ENCODE measurements around a stretch of chr7.

DNA sequence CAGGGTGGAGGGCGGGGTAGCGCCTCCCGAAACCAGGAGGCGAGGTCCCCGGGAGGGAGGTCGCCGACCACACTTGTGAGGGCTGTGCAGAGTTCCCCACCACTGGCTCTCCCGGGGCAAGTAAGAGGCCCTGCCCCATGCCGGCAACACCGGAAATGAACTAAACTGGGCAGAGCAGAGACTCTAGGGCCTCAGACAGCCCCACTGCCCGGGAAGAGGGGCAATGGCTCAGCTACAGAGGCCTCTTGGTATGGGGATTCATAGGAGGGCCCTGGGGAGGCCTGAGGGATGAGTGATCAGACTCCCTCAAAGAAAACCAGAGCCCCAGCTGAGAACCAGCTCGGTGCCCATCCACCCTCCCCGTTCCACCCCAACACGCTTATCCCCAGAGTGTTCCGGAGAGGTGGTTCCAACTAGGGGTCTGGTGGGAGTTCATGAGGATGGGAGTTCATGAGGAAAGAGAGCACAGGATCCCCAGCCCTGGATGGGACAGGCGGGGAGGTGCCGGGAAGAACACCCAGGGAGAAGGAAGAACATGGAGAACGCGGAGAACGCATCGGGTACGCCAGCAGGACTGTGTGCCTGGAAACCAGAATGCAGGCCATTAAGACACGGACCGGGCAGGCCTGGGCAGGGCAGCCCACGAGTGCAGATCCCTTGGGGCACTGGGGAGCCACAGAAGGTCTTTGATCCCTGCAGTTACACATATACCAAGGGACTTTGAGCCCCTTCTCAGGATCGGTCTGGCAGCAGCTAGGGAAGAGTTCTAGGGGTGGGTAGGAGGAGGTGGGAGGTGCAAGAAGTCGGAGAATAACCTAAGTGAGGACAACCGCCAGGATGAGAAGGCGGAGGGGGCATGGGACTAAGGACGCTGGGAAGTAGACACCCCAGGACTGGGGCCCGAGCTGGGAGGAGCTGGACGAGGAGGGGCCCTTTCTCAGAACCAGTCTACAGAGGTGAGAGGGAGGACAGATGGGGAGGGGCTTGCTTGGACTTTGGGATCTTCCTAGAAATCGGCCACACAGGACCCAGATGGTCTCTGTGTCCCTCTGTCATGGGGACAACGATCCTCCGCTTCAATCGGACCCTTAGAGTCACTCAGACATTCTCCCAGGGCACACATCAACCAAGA lies 89.7 kb upstream of the MYL10 start:
- PRO-cap, result no peak

GRCh38 chr7:101733488-101734503 lies 83.6 kb upstream of the CUX1 start:
- PRO-cap, result no peak

GRCh38 chr7:101856302-101857399 lies 39.2 kb downstream of the CUX1 start:
- PRO-cap, result bidirectional peak, plus-strand start at chr7:101856723, minus-strand start at chr7:101856665

- PRO-cap, result no peak
Observed at GRCh38 chr7:101881023-101881558, 63.7 kb downstream of the CUX1 start.

DNA sequence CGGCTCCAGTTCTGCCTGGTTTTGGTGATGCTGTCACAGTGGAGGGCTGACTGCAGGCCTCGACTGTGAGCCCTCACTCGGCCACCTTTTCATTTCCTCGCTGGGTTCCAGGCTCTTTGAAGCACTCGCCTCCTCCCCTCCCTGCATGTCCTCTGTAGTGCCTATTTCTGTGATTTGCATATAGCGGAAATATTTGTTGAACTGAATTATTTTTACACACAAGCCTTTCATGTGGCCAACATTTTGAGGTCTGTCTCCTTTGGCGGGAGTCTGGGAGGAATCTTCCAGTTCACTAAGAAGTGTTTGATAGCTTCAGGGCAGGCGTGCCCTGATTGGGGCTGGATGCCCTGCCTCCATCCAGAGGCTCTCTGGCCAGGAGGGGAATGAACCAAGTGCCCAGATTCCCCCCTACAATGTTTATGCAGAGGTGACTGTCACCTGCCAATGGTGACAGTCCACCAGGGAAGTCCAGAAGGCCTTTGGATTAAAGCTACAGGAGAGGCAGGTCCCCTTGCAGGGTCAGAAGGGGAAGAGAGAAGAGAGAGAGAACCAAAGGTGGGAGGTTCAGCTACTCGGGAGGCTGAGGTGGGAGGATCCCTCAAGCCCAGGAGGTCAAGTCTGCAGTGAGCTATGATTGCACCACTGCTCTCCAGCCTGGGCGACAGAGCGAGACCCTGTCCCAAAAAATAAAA lies 67.6 kb downstream of the CUX1 start:
- PRO-cap, result no peak

DNA sequence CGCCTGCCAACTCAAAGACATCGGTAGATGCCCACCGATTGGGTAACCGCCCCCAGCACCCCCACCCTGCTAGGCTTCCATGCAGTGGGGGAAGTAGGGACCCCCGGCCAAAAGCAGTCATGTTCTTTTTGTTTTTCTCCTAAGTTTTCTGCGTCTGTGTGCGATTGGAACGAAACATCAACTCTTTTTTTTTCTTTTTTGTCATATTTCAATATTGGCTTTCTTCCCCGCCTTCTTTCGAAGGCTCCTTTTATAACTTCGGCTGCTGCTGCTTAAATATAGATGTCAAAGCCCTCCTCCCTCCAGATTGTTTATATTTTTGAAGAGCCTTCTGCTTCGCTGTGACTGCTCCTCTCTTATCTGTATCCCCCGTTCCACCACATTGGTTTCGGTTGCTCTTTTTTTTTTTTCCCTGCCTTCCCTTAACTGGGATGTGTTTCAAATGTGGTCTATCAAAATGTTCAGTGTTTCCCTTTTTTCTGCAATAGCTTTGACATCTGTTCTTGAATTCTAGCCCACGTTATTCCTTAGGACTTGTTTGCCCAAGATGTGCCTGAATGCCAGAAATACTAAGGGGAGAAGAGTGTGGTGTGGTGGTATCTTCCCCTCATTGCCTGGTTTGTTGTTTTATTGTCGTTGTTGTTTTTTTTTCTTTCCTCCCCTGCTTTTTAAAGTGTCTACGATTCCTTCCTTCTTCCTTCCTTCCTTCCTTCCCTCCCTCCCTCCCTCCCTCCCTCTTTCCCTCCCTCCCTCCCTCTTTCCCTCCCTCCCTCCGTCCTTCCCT lies 96.4 kb downstream of the CUX1 start:
- PRO-cap, result no peak

- PRO-cap, result no peak
Observed at GRCh38 chr7:102080363-102081374, 206.0 kb upstream of the SH2B2 start.

- PRO-cap, result no peak
Observed at GRCh38 chr7:102095528-102096055, 191.1 kb upstream of the SH2B2 start.

DNA sequence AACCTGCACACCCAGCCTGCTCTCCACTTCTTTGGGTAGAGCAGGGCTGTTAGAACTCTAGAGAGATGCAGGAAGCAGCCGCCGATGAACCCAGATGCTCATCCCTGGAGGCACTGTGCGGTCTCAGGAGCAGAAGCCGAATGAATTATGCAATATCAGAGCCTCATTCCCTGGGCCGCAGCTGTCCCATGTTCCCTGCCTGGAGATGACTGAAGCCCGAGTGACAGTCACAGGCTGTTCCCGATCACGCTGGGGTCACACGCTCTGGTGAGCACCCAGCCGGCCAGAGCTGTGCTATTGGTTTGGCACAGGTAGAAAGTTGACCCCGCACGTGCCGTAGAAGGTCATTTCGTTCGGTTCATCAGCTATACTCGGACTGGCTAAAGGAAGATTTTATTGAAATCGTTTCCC lies 140.6 kb upstream of the SH2B2 start:
- PRO-cap, result no peak

- PRO-cap, result no peak
Observed at GRCh38 chr7:102152638-102153210, 133.9 kb upstream of the SH2B2 start.

DNA sequence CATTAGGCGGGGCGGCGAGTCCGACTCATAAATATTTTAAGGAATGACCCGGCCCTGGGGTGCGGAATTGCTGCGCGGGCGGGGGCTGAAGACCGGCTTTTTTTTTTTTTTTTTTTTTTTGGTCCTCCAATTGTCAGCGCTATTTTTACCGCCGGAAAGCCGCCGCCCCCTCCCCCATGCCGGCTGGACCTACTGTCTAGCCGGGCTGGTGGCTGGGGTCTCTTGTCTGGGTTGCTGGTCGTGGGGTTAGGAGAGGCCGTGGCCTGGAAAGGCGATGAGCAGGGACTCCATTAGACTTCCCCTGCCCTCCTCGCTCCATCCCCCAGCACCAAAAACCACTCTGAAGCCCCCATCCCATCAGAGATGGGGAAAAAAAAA lies 6.4 kb downstream of the SH2B2 start:
- PRO-cap, result no peak

- PRO-cap, result unidirectional peak, plus-strand start at chr7:102363883
Observed at GRCh38 chr7:102363336-102364626, 7.5 kb upstream of the SPDYE6 start.

DNA sequence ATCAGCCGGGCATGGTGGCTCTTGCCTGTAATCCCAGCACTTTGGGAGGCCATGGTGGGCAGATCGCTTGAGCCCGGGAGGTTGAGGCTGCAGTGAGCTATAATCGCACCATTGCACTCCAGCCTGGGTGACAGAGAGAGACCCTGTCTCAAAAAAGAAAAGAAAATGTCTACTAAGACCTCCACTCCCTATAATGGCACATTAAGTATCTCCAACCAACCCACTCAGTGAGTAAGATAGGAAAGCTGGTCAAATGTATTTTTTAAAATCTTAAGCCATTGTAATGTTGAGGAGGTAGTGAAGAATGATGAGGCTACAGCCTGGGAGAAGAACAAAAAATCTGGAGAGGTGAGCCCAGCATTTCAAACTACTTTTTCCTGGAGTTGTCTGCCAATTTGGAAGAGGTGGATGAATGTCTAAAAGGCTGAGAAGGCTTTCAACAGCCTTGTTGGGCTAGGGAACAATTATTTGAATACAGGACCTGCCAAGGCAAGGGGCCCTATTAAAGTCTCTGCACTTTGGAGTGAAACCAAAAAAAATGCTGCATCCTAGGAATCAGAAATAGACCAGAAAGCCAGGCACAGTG lies 11.2 kb upstream of the PRKRIP1 start:
- PRO-cap, result no peak

- PRO-cap, result no peak
Observed at GRCh38 chr7:102429526-102430269, 3.7 kb upstream of the ORAI2 start.

DNA sequence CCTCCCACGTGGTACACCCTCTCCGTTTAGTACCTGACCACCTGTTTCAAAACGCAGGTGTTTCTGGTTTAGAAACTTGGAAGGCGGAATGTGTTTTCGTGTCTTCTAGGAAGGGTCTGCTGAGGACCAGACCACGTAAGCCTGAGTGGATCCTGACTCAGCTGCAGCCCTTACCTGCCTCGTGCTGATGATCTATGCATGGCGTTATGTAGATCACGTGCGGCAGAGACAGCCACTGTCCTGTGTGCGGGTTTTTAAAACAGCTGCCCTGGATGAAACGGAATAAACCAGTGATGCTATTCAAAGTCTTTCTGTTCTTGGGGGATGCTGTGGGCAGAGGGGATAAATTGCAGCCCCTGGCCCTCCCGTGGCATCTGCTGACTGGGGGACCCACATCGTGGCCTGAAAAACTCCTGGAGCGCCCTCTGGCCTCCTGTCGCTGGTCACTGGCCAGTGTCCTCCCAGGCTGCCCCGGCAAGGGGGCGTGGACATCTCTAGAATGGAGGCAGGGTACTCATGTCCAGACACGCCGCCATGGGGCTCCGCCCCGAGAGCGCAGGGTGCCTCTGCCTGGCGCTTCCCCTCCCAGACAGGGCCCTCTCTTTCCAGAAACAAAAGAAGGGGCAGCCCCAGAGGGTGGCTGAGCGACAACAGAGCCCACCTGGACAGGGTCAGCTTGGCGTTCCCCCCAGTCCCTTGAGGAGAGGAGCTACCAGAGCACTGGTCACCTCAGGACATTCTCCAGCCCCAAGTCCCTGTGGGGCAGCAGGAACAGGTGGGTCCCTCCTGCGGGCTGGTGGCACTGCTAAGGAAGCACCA lies 13.1 kb downstream of the ALKBH4 start:
- PRO-cap, result no peak

GRCh38 chr7:102744535-102744876 lies 4.3 kb upstream of the FAM185A start:
- PRO-cap, result no peak

GRCh38 chr7:103075258-103075895 lies 437 bp downstream of the ARMC10 start:
- PRO-cap, result no peak

- PRO-cap, result no peak
Observed at GRCh38 chr7:103131979-103132202, 17.0 kb downstream of the NAPEPLD start.

- PRO-cap, result no peak
Observed at GRCh38 chr7:103988386-103988770, 1.1 kb downstream of the RELN start.

DNA sequence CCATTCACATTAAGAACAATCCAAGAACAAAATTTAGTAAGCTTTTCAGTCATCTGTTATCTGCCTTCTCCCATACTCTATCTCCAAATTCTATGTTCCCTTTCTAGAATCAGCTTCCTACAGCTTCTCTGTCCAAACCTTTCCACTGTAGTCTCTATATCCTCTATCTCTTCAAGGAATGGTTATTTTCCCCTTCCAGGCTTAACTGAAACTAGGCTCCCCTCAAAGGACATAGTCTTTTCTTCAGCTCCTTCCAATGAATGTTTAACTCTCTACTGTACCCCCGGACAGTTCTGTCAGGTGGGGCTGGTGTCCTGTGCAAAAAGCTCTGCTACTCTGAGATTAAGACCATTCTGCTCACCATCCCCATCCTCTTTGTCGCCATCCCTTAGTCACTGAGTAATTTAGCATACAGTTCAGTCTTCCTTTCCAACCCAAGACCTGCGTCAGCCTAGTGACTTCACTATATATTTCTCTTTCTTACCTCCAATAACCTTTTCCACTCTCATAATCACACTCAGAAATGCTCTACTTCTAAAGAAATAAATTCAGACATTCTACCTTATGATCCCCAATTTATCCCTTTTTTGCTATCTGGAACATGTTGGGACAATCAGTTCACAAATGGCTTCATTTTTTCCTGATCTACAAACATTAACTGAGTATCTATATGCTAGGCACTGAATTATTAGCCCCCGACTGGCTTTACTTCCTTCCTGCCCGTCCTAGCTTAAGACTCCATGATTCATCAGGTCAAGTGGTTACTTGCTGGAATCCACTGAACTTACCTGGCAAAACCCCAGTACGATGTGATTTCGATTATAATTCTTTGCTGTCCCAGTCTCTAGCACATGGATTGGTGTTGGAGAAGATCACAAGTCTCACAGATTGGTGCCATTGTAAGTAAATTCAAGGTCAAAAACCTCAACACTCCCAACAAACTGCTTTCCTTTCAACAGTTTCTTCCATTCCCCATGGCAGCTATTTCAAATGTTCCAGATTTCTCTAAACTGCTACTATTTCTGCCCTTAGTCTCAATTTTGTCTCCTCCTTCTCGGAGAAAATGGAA lies 77.3 kb downstream of the ORC5 start:
- PRO-cap, result no peak

Data from pulmonary artery (tissue), 1 donor.